ENCODE measurements around a stretch of chr20.

DNA sequence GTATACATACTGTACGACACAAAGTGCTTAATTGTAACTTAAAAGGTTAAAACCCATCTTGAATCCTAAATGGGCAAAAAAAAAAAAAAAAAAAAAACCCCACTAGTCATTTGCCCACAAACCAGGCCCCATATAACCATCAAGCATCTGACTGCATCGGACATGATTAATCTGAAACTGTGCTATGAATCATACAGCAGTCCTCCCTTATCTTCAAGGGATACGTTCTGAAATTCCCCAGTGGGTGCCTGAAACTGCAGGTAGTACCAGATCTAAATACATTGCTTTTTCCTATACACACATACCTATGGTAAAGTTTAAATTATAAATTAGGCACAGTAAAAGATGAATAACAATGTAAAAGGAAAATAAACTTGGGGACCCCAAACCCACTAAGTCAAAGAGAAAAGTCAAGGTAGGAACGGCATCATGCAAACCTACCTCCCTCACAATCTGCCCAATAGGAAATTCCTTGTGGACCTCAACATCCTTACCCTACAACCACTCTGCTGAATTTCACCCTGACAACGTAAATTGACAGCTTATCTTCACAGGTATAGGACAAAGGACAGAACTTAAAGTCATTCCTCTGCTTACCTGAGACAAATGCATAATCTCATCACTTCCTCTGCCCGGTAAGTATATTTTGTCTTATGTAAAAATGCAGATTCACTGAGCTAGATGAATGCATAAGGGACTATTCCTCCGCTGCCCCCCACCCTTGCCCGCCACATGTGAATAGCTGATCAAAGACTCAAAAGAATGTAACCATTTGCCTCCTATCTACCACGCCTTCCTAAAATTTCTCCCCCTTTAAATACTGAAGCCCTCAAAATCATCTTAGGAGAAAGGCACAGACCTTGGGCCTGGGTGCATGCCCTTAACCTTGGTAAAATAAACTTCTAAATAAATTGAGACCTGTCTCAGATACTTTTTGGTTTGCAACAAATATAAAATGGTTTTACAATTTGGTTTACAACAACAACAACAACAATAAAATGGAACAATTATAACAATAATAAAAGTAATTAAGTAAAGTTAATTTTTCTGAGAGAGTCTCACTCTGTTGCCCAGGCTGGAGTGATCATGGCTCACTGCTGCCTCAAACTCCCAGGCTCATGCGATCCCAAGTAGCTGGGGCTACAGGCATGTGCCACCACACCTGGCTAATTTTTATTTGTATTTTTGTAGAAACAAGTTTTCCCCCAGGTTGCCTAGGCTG, 14.0 kb downstream of the B4GALT5 start:
- PRO-cap = no peak

DNA sequence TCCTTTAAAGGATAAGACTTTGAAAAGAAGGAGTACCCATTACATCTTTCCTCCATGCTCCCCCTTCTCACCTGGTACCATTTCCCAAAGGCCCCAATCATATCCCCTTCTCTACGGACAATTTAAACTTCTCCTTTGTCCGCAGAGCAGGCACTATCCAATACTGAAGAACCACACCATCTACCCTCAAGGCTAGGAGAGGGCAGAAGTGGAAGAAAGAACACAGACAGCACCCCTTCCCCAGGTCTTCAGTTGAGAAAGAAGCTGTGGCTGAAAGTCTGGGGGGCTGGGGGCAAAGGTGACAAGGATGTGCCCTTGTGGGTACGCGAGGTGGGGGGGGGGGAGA, 1.2 kb downstream of the B4GALT5 start:
- PRO-cap = no peak

DNA sequence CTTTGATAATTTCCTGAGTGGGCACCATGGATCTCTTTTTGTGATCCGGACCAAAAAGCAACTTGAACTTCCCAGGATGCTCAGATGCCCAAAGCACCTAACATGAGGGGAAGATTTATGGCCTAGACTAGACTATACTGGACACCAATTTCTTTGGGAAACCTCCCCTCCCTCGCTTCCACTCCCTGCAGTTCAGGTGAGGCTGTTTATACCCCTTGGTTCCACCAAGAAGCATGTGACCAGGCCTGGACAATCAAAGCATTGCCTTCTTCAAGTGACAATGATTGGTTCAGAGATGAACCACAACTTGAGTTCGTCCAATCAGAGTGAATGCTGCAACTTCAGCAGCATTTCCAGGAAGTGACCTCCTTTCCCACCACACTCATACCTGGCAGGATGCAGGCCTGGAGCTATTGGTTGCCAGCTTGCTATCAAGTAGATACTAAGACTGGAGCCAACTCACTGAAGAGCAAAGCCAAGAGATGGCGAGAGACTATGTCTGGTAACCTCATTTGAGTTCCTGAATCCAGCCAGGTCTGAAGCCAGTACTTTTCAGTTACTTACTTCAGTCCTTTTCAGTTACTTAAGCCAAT, 45.6 kb upstream of the SLC9A8 start:
- PRO-cap = no peak

GRCh38 chr20:49853522-49854255, 41.1 kb downstream of the SLC9A8 start:
- PRO-cap = no peak

GRCh38 chr20:49854903-49855125, 42.2 kb downstream of the SLC9A8 start:
- PRO-cap = no peak

- PRO-cap = no peak
Observed at GRCh38 chr20:49964865-49965335, 17.9 kb upstream of the SNAI1 start.

DNA sequence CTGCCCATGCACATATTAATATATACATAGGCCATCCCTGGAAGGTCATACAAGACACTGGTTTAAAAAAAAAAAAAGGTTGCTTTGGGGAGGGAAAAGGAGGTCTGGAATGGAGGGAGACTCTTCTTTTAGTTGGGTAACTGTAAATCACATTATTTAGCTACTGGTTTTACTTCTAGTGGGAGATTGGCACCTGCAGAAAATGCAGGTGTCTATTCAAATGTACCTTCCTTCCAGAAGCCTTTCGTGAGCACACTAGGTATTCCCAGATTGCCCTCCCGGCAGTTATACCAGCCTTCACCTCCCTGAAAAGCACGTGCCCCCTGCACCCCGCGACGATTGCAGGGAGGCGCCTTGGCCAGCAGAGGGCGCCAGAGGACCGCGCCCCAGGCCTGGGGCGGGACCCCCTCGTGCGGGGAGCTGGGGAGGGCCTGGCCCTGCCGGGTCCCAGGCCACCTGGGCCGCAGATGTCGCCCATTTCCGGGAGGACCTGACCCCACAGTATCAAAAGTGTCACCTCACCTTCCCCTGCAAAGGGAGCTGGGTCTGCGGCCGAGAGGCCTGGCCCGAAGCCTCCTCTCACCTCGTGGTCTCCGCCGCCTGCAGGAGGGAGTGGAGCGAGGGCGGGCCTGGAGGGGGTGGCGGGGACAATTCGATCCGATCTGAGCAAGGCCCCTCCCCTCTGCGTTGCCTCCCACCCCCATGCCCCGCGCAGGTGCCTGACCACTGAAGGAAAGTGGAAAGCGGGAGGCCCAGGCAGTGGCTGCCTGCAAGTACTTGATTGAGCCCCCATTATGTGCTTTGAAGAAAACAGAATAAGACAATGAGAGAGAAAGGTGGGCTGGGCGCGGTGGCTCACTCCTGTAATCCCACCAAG, 3.7 kb upstream of the SNAI1 start:
- PRO-cap = no peak

- PRO-cap = no peak
Observed at GRCh38 chr20:50054906-50055787, 57.8 kb downstream of the UBE2V1 start.

GRCh38 chr20:50109990-50110946, 2.7 kb downstream of the UBE2V1 start:
- PRO-cap = no peak

DNA sequence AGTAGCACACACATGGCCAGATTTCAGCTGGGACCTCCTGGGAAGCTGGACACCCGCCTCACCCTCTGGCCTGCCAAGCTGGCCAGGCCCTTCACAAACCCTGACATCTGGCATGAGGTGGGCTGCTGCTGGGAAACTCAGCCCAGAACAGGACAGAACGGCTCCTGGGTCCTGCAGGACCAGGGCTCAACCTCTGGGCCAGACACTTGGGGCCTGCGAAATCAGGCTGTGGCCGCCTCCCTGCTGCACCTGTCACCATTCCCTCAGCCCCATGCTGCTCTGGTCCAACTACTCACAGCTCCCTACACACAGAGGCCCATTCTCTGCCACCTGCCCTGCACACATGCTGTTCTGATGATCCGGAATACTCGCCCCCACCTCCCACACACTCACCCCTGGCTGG, 4.1 kb downstream of the PEDS1 start:
- PRO-cap = no peak

DNA sequence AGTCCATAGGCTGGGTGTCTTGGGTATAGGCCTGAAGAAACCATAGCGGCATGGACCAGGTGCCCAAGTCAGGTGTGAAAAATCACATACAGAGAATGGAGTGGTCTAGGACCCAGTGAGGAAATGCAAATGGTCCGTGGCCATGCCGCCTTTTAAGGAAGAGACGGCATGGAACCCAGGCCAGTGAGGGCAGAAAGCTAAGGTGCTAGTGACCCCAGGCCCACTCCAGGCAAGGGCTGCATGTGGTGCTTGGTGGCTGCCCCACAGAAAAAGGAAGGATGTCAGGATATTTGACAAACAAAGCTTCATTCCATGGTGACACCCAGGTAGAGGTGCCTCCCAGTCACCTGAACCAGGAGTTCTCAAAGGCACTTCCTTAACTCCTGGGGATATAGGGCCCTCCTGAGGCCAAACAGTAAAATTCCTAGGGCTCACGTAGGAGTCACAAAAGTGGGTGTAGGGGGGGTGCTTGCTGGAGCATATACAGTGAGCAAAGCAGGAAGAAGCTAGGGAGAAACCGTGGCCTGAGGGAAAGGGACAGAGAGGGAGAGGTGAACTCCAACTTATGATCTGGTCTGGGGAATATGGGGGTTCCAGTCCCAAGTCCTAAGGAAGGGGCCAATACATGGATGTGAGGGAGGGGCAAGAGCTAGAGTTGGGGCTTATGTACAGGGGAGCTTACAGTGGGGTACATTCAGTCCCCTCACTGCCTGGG, 1.3 kb downstream of the PEDS1 start:
- PRO-cap = no peak

- PRO-cap = no peak
Observed at GRCh38 chr20:50273556-50274282, 83.1 kb downstream of the CEBPB start.

- PRO-cap = no peak
Observed at GRCh38 chr20:50297451-50298070, 106.9 kb downstream of the CEBPB start.

GRCh38 chr20:50312528-50313703, 122.3 kb downstream of the CEBPB start:
- PRO-cap = no peak

- PRO-cap = no peak
Observed at GRCh38 chr20:50336584-50337004, 146.0 kb downstream of the CEBPB start.

DNA sequence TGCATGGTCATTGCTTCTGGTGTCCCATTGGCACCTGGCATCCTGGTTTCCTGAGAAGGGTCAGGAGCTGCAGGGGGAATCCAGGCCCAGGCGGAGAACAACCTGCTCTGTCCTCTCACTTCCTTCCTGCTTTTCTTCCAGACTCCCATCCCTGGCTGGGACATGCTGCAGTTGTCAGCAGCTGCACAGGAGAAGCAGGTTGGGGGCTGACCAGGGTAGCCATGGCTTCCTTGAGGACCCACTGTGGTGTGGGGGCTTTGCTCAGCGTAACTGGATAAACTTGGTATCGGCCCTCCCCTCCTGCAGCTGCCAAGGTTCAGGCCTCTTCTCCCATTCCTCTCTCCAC, 155.2 kb downstream of the CEBPB start:
- PRO-cap = no peak

GRCh38 chr20:50347630-50348283, 157.1 kb downstream of the CEBPB start:
- PRO-cap = no peak

DNA sequence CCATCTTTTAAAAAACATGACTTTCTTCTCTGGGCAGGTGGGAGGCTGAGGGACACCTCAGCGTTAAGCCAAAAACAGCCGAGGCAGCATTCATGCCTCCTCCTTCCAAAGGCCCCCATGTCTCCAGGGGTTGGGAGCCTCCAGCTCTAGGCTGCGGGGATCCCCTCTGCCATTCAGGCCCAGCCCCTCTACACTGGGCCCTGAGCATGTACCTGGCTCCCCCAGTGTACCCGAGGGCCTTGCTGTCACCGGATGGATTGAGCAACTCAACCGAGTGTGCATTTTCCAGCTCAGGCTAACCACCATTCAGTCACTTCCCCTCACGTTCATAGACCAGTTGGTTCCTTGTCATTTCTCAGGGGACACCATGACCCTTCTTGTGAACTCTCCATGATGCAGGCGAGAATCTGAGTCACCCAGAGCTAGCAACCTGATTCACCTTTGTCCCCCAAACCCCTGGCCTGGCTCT, 158.6 kb downstream of the CEBPB start:
- PRO-cap = no peak

DNA sequence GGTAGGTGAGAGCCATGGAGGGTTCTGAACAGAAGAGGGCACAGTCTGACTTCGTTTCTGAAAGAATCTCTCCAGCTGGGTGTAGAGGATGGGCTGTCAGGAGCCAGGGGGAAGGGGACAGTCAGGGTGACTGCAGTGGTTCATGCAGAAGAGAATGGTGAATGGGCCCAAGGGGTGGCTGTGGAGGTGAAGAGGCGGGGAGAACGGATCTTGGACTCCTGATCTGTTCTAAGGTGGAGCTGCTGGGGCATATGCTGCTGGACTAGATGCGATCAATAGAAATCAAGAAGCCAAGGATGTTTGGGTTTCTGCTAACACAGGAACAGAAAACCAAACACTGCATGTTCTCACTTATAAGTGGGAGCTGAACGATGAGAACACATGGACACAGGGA, 109.6 kb upstream of the PTPN1 start:
- PRO-cap = no peak

- PRO-cap = no peak
Observed at GRCh38 chr20:50442451-50443051, 67.6 kb upstream of the PTPN1 start.